SK-N-DZ (cell line): ENCODE data around the genes F2RL1, TBCA, AP3B1 and DMGDH.

DNA sequence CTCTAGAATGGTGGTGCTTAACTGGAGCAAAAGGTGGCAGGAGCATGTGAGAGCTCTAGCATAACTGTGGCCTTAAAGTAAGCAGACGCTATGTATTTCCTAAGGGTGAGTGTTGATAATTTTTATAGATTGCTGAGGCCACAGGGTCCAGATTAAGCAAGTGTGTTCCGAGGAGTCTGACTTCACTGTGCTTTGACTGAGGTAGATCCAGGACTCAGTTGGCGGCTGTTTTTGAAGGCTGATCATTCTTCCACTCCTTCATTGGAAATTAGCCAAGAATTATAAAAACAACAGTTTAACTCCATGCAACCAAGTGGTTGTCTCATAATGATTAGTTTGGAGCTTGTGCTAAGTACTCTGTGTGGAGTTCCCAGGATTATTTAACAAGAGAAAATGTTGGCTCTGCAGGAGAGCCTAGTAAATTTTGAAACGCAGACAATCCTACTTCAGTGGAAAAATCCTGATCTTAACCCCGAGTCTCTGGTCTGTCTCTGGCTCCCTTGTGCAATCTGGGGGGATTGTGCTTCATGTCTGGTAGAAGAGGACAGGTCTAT, 19.2 kb downstream of the IQGAP2 start:
RAMPAGE:
- cytosol, long total RNA = no peak
- nucleus, long total RNA = no peak

RAMPAGE:
- cytosol, long total RNA = no peak
- nucleus, long total RNA = no peak
Observed at GRCh38 chr5:76483551-76484373, 80.7 kb downstream of the IQGAP2 start.

DNA sequence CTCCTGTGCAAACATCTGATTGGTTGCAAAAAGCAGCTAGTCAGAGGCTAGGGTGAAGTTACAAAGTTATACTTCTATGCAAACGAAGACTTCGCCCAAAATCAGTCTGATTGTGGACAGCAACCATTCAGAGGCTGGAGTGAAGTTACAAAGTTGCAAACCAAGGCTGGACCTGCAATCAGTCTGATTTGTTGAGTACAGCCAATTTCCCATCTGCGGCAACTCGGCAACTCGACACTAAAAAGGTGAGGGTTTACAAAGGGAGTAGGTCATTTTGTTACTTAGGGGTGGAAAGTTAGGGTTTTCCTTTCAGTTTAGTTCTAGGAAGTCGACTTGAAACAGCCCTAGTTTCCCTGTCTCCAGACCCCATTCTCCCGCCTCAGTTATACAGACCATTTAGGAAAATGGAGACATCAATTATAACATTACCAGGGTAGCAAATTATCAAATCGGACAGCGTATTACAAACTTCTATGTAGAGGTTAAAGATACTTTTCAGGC, 40.5 kb downstream of the F2R start:
RAMPAGE:
- cytosol, long total RNA = no peak
- nucleus, long total RNA = no peak

GRCh38 chr5:76818697-76819485, at the start of gene F2RL1:
F2RL1 (plus strand) TSS chr5:76819030.
RAMPAGE:
- cytosol, long total RNA = no peak
- nucleus, long total RNA = no peak

GRCh38 chr5:76874063-76874724, 24.4 kb downstream of the S100Z start:
RAMPAGE:
- cytosol, long total RNA = no peak
- nucleus, long total RNA = no peak

GRCh38 chr5:77055490-77055726, 25.2 kb downstream of the AGGF1 start:
RAMPAGE:
- cytosol, long total RNA = no peak
- nucleus, long total RNA = no peak

DNA sequence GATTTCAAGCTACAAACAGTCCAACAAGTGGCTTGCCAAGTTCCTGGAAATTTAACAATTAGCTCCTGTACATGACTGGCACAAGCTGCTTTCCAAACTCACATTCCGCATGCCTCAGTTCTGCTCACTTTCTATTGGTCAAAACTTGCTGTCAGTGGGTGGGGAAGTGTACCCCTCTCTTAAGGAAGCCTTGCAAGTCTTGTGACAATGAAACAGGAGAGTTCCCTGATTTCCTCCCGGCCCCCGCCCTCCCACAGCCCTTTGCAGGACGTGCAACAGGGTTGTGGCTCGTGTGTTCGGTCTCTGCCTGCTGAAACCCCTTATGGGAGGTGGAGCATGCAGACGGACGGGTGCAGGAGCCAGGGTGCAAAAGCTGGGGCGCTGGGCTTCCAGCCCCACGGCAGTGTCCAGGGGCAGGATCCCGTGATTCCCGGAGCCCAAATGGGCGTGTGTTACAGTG, 798 bp upstream of the ZBED3 start:
RAMPAGE:
- cytosol, long total RNA = no peak
- nucleus, long total RNA = no peak

DNA sequence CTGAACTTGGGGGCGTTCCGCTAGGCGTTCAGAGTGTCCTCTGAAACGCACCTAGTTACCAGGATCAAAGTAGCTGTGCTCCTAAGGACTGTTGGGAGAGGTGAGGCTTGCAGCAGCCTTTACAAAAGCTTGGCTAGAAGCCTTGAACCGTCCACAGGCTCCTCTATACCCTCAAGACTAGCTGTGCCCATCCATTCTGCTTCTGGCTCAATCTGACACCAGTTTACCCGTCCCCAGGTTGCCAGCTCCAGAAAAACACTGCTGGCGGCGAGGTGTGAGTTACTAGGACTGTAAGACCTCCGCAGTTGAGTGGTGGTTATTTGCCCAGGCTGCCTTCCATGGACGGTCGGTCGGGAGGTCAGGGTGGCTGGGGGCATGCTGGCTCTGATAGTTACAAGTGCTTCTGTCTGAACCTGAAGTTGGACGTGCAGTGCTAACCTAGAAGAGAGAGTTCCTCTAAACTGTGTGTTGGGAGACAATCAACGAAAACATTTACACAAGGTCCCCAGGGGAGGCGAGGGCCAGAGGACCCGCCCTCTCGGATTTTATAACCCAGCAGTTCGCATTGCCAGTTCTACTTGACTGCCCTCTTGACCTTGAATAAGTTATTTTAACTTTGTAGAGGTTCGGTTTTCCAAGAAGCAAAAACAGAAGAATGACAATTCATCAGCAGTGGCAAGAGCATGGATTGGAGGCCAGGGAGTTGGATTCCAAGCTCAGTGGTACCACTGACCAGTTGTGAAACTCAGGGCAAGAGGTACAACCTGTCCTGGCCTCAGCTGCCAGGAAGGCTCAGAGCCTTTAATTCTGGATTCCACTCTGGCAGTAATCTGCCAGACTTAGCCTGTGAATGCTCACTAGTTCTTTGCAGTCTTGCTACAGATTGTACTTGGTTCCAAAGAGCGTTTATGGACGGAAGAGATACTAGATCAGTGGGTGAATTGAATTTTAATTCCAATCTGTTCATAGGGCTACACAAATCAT, 28.8 kb upstream of the PDE8B start:
RAMPAGE:
- cytosol, long total RNA = no peak
- nucleus, long total RNA = no peak

GRCh38 chr5:77443770-77444116, 48.4 kb downstream of the WDR41 start:
RAMPAGE:
- cytosol, long total RNA = no peak
- nucleus, long total RNA = no peak

RAMPAGE:
- cytosol, long total RNA = no peak
- nucleus, long total RNA = no peak
Observed at GRCh38 chr5:77629033-77629572, 9.4 kb downstream of the OTP start.

DNA sequence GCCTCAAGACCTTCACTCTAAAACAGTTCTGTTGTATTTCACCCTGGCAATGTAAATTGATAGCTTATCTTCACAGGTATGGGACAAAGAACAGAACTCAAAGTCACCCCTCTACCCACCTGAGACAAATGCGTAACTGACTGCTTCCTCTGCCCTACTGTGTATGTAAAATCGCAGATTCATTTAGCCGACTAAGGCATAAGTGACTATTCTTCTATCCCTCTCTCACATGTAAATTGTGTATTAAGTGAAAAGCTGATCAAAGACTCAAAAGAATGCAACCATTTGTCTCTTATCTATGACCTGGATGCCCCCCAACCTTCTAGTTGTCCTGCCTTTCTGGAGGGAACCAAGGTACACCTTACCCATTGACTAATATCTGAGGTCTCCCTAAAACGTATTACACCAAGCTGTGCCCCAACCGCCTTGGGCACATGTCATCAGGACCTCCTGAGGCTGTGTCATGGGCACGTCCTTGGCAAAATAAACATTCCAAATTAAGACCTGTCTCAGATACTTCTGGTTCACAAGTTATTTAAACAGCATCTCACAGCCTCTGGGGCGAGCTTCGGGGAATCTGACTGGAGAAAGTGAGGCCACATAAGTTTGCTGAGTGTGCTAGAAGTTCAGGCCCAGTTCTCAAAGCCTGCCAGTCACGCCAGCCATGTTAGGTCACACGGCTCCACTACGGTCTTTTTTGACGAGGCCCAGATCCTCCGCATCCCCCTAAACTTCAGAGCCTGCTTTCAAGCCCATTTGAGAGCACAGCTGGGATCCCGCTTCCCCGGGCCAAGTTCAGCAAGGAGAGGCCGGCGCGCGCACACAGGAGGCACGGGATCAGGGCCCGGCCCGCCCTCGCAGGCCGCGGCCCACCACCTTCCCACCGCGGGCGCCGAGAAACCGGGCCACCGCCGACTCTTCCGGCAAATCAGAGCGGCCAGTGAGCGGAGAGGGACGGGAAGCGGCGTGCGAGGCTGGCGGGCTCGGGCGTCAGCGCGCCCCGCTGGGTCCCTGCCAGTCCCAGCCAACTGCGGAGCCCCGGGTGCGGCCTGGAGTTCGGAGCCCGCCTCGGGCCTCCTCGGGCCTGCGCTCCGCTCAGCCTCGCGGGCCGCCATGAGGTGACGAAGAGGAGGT, 727 bp downstream of the TBCA start:
RAMPAGE:
- cytosol, long total RNA = no peak
- nucleus, long total RNA = no peak

DNA sequence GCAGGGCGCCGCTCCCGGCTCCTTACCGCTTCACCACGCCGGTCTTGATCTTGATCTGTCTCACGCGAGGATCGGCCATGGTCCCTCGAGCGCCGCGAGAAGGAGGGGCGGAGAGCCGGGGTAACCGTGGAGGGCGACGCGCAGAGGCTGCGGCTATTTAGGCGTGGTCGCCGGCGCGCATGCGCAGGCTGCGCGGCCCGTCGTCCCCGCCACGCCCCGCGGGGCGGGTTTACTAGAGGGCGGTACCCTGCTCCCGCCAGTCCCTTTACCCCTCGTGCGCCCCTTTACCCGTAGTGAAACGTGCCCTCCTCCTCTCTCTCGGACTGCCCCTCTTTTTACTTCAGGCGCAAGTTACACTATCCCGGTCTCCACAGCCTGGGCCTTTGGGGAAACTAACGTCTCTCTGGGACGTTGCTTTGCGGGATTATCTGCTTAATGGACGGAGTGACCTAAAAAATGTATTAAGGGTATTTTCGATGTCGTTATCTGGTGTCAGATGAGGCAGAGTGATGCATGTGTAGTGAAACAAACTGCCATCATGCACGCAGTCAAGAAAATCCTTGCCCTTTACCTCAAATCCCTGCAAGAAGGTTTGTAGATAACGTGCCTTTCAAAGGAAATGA, at the start of gene TBCA:
TBCA (minus strand) TSS at position 161 of the 623 bp plus-strand sequence.
RAMPAGE:
- cytosol, long total RNA = start-site peak on the minus strand centred at position 138 of the sequence, 91 bp wide, 14,400 and 12,048 reads in 2 replicates
- nucleus, long total RNA = start-site peak on the minus strand centred at position 127 of the sequence, 80 bp wide, 3,055 and 209 reads in 2 replicates

RAMPAGE:
- cytosol, long total RNA = no peak
- nucleus, long total RNA = no peak
Observed at GRCh38 chr5:78221975-78222608, 72.4 kb downstream of the AP3B1 start.

GRCh38 chr5:78294107-78295468, at the start of gene AP3B1:
AP3B1 (minus strand) TSS chr5:78294698.
RAMPAGE:
- cytosol, long total RNA = start-site peak on the minus strand at chr5:78294670-78294727, 106 and 135 reads in 2 replicates
- nucleus, long total RNA = start-site peak on the minus strand at chr5:78294650-78294709, 406 and 120 reads in 2 replicates

DNA sequence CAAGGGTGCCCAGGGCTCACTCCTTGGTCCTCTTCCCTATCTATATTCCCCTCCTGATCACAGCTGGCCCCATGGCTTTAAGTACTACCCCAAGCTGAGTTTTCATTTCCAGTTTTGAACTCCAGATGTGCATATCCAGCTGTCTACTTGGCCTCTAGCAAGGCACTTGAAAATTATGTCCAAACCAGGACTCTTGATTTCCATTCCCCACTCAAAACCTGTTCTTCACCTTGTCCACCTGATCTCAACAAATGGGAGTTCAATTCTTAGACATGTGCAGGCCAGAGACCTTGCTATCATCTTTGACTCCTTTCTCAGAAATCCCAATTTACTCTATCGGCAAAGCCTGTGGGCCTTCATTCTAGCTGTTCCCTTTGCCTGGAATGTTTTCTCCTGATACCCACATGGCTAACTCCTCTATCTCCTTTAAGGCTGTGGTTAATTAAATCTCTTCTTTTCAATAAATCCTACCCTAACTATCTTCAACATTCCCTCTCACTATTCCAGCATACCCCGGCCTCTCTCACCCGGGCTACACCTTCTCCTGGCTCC, 136.5 kb downstream of the SCAMP1 start:
RAMPAGE:
- cytosol, long total RNA = no peak
- nucleus, long total RNA = no peak

DNA sequence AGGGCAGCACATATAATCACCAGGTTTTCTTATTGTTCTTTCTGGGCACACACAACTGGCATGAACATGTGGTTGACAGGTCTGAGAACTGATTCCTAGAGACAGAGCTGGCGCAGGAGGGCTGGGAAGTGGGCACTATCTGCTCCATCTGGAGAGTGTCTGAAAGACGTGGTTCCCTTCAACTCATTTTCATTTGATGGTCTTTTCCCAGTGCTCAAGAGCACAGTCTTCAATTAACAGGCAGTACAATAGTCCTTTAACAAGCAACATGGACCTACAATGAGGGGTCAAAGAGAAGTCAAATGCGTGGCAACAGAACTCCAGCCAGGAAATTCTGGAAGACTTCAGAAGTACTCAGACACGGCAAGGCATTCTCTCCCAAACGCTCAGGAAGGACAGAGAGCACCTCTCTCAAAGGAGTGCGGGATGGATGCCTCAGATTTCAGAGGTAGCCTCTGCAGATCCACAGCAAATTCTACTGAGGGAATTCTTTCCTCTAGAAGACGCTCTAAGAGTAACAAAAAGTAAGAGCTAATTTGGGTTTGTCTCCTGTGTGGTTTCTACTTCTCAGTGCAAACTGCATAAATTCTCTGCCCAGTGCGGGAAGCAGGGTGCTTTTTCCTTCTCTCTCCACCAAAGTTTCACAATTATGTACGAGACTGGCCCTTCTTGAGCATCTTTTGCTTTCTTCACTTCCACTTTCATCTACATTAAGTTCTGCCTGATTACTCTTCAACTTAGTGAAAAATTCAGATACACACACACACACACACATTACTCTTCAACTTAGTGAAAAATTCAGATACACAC, 56.5 kb downstream of the LHFPL2 start:
RAMPAGE:
- cytosol, long total RNA = no peak
- nucleus, long total RNA = no peak

DNA sequence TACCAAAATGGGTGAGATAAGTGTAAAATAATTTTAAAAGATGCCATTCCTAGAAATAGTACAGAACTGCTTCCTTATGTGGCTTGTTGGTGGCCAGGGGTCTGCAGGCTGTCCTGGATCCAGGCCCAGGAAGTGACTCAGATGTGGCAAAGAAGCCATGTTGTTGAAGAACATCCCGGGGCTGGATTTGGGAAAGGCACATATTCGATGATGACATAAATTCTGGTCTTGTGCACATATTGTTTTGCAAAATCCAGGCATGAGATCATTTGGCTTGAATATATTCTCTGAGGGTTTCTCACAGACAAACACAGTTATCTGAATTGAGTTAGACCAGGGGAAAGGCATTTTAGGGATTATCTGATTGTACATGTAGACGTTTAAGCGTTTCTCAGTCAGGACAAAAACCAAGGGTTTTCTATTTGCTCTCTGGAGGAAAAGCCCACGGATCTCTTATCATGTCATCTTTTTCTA, 29.2 kb upstream of the LHFPL2 start:
RAMPAGE:
- cytosol, long total RNA = no peak
- nucleus, long total RNA = no peak

GRCh38 chr5:78699462-78700269, 51.1 kb upstream of the LHFPL2 start:
RAMPAGE:
- cytosol, long total RNA = no peak
- nucleus, long total RNA = no peak

DNA sequence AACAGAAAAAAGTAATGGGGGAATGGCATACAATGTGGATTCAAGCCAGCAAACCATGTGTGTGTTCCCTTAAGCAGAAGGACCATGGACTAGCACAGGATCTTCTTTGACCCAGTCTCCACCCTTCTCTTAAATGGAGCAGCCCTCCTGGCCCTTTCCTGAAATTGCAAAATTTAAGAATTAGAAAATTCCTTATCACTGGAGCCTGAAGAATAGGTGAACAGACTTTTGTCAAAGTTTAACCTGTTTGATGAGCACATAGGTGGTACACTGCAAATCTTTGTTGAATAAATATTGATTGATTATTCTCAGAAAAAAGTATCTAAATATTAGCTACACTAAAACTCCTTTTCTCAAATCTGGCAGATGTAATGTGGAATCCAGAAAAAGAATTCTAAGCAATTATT, 12.6 kb downstream of the DMGDH start:
RAMPAGE:
- cytosol, long total RNA = no peak
- nucleus, long total RNA = no peak

DNA sequence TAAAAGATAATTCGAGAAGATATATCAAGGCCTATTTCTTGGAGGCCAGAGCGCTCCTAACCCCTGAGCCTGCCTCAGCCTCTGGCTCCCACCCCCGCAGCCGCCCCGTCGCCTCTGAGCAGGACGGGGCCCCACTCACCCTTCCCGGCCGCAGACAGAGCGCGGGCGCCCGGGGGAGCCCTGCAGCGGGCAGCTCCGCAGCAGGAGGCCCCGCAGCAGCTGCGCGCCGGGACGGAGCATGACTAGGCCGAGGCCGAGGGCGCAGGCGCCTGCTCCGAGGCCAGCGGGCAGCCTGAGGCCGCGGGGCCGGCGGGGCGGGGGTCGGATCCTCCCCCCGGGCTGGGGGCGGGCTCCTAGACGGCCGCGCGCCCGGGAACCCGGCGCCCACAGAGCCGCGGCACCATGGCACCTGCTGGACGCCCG, at the start of gene DMGDH:
DMGDH (minus strand) TSS at position 294 of the 423 bp plus-strand sequence.
RAMPAGE:
- cytosol, long total RNA = no peak
- nucleus, long total RNA = no peak